GM23248 (cell line): ENCODE results near the genes GALNT6 and ACVR1B.

GRCh38 chr12:50505897-50506493 is 1.2 kb downstream of the DIP2B start:
- RAMPAGE, long total RNA, result no peak

DNA sequence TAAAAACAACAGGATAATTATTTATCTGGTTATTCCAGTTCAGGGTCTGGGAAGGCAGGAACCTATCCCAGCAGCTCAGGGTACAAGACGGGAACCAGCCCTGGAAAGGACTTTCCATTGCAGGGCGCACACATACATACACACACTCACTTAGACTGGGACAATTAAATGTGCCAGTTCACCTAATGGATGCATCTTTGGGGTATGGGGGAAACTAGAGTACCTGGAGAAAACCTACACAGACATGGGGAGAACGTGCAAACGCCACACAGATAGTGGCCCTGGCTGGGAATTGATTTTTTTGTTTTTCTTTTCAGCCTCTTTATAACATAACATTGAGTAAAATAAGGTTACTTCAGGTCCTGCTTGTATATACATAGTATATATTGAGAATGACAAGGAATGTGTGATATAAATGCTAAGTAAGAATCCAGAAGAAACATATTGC is 17.6 kb downstream of the DIP2B start:
- RAMPAGE, long total RNA, result no peak

DNA sequence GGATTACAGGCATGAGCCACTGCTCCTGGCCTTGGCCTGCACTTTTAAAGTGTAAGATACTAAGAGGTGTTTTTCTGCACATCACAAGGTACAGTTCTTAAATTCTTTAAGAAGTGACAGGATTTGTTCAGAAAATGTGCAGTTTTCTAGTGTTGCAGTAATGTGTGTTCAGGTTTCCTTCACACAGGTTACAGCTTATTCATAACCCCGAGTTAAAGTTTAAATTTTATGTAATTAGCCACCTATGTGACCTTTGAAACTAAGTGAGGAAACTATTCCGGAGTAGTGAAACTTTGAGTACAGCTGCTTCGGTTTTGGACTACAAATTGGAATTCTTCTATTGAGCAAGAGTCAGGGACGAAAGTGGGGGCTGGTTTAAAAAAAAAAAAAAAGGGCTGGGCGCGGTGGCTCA is 44.0 kb downstream of the DIP2B start:
- RAMPAGE, long total RNA, result no peak

DNA sequence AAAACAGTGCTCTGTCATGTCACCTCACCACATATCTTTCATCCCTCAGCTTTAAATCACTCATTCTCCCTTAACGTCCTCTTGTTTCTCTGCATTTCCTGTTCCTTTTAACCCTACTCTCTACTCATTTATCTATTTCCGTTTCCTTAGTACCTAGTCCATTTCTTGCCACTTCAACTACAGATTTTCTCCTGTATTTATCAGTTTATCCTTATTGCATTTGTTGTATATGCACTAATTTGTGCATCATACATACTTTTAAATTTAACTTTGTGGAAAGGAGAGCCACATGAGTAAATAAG is 120.3 kb downstream of the DIP2B start:
- RAMPAGE, long total RNA, result no peak

DNA sequence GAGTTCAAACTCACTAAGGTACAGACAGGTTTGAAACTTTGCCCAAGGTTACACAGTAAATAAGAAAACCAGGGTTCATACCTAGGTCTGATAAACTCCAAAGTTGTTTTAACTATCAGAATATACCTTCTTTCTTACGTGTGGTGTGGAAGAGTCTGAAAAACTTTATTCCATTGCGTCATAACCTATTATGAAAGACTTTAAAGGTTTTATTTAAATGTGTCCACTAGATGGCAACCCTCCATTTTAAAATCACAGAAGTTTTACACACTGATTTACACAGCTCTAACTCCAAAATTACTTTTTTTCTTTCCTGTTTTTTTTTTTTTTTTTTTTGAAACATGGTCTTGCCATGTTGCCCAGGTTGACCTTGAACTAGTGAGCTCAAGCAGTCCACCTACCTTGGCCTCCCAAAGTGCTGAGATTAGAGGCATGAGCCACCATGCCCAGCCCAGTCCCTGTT is 17.4 kb upstream of the TMPRSS12 start:
- RAMPAGE, long total RNA, result no peak

- RAMPAGE, long total RNA, result no peak
Measured at GRCh38 chr12:50843275-50843702, 563 bp downstream of the TMPRSS12 start.

DNA sequence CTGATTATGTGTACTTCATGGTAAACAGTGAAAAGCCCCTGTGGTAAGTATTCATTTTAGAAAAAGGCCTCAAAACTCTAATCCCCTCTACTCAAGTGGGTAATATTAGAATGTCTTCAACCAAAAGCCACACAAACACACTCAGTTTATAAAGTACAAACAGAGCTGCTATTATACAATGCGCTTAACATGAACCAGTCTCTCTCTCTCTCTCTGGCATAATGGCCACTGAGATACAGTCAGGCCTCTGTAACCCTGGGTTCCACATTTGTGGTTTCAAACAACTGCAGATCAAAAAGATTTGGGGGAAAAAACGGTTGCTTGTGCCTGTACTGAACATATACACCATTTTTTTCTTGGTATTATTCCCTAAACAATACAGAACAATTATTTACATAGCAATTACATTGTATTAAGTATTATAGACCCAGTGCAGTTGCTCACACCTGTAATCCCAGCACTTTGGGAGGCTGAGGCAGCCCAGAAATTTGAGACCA is 5.7 kb downstream of the SLC11A2 start:
- RAMPAGE, long total RNA, result no peak

GRCh38 chr12:51142557-51143479 is 30.1 kb downstream of the TFCP2 start:
- RAMPAGE, long total RNA, result no peak

GRCh38 chr12:51195814-51196279 is 22.0 kb downstream of the POU6F1 start:
- RAMPAGE, long total RNA, result no peak

GRCh38 chr12:51217067-51217546 is 755 bp downstream of the POU6F1 start:
- RAMPAGE, long total RNA, result no peak

DNA sequence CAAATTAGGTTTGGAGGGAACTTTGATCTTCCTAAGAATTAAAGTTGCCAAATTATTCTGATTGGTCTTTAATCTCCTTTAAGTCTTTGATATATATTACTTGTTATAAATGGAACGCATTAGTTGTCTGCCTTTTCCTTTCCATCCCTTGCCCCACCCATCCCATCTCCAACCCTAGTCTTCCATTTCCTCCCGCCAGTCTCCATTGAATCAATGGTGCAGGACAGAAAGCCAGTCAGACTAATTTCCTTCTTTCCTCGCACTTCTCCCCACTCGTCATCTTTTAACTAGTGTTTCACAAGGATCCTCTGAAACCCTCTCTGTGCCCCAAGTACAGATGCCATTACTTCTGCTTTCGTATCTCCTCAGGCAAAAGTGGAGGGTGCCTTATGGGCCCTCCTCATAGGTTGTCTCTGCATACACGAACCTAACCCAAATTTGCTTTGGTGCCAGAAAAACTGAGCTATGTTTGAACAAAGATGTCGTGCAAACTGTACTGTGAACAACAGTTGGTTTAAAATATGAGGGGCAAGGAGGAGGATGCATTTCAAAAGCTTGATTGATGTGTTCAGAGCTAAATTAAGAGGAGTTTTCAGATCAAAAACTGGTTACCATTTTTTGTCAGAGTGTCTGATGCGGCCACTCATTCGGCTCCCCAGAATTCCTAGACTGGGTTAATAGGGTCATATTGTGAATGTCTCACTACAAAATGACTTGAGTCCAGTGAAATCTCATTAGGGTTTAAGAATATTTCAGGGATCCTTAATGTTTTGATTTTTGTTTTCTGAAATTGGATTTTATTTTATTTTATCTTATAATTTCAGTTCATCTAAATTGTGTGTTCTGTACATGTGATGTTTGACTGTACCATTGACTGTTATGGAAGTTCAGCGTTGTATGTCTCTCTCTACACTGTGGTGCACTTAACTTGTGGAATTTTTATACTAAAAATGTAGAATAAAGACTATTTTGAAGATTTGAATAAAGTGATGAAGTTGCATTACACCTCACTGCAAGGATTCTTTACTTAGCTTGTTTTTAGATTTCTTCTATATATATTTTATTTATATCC is 4.5 kb downstream of the DAZAP2 start:
- RAMPAGE, long total RNA, result no peak

- RAMPAGE, long total RNA, result no peak
Measured at GRCh38 chr12:51353487-51354301, 7.2 kb upstream of the CELA1 start.

GRCh38 chr12:51390664-51391580 is at the start of gene GALNT6:
Gene GALNT6 (minus strand): TSS chr12:51391406.
- RAMPAGE, long total RNA, result no peak

GRCh38 chr12:51391581-51392087 is 428 bp upstream of the GALNT6 start:
- RAMPAGE, long total RNA, result no peak

- RAMPAGE, long total RNA, result no peak
Measured at GRCh38 chr12:51405937-51406314, 14.7 kb upstream of the GALNT6 start.

GRCh38 chr12:51441594-51441853 is 16.9 kb downstream of the SLC4A8 start:
- RAMPAGE, long total RNA, result no peak

DNA sequence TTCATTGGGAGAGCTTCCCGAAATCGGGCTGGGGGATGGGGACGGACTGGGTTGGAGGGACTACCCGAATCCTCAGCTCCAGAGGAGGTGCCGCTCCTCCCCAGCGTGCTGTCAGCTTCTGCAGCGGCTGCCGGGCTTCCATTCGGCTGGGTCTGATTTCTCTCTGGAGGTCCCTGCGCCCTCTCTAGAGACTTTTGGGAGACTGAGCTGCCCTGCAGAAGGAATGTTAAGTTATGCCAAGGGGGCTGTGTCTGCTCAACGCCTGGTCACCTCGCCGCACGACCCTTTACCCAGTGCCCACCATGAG is 15.9 kb upstream of the FIGNL2 start:
- RAMPAGE, long total RNA, result no peak

- RAMPAGE, long total RNA, result no peak
Measured at GRCh38 chr12:51885837-51886554, 1.9 kb upstream of the ANKRD33 start.

- RAMPAGE, long total RNA, result no peak
Measured at GRCh38 chr12:51923395-51923850, 16.1 kb downstream of the ACVRL1 start.

DNA sequence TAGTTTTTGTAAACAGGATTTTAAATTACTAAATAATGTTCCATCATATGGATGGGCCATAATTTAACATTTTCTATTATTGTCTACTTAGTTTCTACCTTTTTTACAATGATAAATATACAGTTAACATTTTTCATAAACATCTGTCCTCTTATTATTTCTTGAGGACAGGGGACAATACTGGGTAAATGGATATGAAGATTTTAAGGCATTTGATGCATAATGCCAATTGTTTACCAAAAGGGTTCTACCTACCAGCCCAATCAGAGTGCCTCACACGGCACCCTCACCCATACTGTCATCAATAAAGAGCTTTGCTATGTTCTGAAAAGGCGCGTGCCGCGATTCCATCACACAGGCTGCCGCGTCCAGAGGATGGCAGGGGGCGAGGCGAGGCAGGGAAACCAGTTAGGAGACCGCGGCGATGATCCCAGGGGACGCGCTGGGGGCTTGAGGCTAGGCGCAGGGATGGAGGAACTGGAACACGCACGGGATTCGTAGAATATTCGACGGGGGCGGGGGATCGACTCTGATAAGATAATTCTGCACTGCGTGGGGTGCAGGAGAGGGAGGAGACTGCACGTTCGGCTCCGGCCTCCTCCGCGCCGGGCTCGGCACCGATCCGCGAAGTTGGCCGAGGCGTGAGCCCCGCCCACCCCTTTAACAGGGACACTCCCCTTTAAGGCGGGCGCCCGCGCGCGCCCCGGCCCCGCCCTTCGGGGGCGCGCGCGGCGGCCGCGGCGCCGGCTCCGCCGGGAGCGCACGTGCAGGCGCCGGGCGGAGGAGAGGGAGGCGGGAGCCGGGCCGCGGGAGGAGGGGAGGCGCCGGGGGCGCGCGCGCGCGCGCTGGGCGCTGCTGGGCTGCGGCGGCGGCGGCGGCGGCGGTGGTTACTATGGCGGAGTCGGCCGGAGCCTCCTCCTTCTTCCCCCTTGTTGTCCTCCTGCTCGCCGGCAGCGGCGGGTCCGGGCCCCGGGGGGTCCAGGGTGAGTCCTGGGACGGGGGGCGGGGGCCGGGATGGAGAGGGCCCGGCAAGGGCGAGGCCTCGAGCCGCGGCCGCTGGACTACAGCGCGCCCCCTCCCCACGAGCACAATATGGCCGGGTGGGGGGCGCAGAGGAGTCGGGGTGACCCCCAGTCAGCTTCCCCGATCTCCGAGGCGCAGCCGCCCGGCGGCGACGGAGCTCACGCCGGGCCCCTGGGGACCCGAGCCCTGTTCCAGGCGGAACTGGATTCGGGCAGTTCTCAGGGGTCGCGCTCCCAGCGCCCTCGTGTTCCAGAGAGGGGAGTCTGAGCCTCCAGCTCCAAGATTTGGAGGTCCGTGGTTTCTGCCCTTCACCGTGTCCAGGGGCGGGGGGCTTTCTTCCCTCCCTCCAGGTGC is at the start of gene ACVR1B:
TSS of gene ACVR1B (plus strand) at position 848 of the 1,377 bp plus-strand sequence.
- RAMPAGE, long total RNA, result no peak